Colonic mucosa (tissue), 1 donor: ENCODE measurements around a stretch of chr11.

- PRO-cap = no peak
Measured at GRCh38 chr11:112266356-112266940, 5.8 kb upstream of the PLET1 start.

DNA sequence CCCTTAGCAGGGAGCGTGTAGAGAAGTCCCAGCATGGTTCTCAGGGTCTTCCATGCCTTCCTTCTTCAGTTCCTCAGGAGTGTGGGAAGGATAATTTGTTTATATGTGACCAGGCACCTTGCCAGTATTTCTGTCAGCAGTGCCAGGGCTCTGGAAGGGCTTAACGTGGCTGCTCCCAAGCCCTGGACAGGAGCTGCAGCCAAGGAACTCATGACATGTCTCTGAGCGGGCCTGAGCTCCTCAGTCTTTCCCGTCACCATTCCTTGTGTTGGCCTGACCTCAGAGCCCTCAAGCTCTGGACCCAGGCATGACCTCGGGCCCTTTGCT is 264.0 kb upstream of the PLET1 start:
- PRO-cap = no peak

DNA sequence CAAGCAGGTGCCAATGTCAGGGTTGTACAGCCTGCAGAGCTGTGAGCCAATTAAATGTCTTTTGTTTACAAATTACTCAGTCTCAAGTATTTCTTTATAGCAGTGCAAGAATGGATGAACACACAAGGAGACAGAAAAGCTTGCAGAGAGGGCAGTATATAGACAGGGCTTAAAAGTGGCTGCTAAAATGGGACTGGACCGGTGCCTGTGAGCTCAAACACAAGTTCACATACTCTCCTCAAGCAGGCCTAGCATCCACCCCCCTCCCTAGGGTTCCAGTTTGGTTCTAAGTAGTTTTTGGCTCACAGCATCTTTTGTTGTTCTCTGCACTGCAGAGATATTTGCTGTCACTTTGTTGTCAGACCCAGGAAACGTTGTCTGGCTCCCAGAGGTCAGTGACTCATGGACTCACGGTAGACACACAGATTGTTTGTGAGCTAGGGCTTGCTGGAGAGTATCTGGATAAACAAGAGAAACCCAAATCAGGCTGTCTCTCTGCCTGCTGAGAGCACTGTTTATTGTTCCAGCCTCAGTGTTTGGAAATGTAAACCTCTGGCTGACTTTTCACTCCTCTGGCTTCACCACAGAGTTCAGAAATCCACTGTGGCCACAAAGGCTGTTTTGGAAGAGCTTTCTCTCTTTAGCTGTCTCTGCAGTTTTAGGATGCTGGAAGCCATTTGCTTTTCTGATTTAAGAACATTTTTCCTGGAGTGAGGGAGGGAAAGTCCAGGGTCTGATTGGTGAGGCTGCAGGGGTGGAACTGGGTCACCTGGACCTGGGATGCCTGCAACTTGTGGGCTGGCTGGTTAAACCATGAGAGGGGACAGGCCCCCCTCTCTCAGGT is 303.7 kb upstream of the PLET1 start:
- PRO-cap = no peak

DNA sequence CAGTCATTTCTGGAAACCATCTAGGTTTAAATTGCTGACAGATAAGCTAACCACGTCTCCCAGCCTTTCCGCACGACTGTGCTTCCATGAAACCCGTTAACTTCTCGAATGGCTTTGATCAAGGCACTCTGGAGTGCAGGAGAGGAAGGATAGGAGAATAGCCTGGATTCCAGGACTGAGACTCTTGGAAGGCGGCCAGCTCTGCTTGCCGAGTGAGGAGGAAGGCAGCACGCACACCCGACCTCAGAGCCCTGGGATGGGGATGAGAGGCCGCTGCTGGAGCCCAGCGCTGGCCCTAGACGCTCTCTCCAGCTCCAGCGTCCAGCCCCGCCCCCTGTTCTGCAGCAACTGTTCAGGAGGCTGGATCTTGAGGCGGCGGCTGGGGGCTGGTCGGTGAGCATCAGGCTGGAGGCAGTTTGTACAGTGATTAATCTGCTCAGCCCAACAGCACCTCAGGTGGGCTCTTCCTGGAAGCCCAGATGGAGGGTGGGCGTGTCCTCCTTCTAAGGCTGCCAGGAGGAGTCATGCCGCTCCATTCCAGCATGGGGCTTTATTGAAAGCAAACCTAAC is 176.6 kb upstream of the NCAM1 start:
- PRO-cap = no peak

DNA sequence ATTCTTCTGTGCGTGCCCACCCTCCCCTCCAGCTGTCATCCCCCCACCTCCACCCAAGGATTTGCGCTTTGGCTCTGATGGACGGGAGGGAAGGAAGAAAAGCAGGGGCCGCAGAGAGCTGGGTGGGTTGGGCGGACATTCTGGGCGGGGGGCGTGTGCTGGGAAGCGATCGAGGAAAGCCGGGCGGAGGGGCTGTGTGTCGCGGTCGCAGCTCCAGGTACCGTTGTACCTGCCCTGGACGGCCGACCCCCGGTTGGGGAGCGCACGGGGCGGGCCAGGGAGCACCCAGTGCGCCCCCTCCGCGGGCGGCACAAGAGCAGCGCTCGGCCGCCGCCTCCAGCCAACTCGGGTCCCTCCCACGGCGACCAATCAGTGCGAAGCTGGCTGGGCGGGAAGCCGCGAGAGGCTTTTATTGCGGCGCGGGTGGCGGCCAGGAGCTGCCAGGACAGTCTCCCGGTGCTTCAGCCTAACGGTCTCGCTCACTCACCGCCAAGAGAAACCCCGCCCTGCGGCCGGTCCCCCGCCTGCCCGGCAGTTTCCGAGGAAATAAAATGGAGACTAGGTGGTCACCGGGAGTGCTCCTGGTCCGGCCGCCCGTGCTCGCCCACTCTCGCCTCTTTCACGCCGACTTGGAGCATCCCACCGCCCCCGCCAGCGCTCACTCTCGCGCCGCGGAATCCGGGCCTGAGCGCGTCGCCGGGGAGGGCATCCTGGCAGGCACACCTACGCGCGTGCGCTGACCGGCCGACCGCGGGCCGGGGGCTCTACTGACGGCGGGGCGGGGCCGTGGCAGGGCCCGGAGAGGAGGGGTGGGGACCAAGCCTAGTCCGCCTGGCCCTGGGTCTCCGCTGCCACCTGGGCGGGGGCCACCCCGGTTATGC is 1.7 kb downstream of the NCAM1 start:
- PRO-cap = unidirectional peak, plus-strand start at position 195 of the sequence; bidirectional peak, plus-strand start at position 412 of the sequence, minus-strand start at position 312 of the sequence

GRCh38 chr11:113109300-113109547 is 148.0 kb downstream of the NCAM1 start:
- PRO-cap = no peak

DNA sequence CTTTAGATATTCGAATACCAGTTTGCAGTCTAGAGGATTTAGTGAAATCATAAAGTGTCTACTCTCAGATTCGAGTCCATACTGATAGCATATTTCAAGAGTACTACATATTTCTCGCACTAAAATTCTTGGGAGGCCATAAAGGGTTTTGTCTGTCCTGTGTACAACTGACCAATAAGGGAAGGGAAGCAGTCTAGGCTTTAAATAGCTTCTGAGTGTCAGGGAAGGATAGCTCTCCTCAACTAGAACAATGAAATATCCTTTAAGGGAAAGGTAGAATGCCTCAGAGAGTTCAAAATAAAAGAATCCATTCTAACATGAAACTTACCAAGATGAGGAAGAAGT is 2.6 kb downstream of the USP28 start:
- PRO-cap = no peak

DNA sequence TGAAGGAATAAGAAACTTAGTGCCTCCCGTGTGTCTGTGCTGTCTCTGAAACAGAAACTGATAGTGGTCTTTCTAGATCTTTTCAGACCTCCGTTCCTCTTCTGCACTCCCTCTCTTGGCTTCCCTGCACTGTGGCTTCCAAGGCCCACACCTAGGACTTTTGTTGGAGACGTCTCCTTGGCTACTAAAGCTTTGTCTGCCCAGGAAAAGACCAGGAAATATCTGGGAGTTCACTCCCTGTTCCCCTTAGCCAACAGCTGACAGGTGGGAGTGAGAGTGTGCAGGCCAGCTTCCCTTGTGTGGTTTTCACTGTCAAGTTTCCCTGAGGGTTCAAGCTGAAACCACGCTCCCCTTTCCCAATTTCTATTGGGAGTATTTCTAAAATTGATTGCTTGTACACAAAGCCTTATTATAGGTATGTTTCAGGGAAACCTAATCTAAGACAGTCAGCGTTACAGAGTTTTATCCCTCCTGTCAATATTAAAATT is 10.0 kb upstream of the HTR3B start:
- PRO-cap = no peak

DNA sequence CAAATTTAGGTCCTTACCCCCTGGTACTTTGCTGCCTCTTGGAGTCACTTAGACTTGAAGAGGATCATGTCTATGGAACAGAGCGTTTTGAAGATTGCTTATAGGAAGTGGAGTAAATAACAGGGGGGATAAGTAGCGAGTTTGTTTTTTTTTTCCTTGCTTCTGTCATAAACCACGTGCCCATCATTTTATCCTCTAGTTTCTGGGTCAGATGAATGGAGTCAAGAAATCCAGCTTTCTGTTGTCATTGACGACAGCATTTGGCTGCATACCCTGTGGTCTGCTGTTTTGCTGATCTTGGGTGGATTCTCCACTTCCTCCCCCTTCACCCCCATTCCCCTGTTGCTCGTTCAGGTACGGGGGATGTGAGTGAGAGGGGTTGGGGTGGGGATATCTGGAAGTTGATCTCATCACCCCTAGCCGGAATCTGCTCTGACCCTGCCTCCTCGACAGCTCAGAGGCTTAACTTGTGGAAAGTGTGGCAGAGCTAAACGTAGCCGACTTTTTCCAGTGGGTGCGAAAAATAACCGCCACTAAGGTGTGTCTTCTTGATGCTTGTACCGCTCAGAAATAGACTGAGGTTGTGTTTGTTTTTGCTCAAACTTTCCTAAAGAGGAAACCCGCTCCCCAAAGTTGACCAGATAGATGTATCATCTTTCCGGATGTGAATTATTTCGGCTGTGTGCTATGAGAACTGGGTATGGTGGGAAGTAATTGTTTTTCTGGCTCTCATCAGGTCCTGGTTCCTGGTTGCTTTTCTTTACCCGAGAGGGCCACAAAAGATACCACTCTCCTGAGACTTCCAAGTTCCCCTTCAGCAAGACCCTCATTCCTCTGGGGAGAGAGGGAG is 6.5 kb downstream of the ZBTB16 start:
- PRO-cap = no peak

GRCh38 chr11:114073200-114074465 is 14.1 kb downstream of the ZBTB16 start:
- PRO-cap = no peak

- PRO-cap = no peak
Measured at GRCh38 chr11:114079494-114080007, 20.0 kb downstream of the ZBTB16 start.

- PRO-cap = no peak
Measured at GRCh38 chr11:114111386-114112245, 52.1 kb downstream of the ZBTB16 start.

DNA sequence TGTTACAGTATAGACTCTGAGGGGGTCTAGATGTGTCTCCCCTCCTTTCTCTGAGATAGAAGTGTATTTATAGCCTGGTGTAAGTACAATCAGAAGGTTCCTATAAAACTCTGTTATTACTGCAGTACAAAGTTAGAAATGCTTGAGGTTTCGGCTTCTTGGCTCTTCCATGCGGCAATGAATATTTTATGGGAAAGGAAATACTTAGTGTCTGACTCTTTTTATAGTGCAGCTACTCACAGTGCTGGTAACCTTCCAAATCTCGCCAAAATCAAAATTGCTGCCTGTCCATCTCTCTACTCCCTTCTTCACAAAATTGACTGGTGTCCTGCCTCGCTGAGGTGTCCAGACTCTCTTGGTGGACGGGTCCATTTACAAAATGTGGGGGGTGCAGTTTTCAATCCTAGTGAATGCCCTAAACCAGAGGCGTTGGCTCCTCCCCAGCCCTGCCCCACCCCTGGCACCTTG is 73.4 kb downstream of the ZBTB16 start:
- PRO-cap = no peak

DNA sequence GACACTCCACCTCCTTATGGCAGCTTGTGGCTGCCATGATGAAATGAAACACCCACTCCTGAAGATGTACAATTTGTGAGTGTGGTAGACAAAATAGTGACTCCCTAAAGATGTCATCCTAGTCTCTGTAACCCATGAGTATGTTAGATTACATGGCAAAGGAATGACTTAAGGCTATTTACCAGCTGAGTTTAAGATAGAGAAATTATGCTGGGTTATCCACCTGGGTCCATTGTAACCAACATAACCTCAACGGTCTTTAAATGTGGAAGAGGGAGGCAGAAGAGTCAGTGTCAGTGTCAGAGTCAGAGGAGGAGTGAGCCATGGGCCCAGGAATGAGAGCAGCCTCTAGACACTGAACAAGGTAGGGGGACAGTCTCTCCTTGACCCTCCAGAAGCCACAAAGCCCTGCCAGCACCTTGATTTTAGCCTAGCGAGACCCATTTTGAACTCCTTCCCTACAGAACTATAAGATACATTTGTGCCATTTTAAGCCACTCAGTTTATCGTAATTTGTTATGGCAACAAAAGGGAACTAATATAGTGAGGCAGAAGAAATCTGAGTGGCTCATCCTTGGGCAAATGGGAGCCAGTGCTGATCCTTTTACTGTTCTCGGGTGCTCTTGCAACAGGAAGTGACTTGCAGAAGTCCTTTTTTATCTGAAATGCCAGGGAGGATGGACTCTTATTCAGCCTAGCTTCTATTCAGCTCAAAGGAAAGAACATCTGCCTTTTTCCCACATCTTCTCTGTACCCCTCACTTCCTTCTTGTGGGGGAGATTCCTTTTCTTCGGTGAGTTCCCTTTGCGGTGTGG is 75.9 kb downstream of the ZBTB16 start:
- PRO-cap = no peak

DNA sequence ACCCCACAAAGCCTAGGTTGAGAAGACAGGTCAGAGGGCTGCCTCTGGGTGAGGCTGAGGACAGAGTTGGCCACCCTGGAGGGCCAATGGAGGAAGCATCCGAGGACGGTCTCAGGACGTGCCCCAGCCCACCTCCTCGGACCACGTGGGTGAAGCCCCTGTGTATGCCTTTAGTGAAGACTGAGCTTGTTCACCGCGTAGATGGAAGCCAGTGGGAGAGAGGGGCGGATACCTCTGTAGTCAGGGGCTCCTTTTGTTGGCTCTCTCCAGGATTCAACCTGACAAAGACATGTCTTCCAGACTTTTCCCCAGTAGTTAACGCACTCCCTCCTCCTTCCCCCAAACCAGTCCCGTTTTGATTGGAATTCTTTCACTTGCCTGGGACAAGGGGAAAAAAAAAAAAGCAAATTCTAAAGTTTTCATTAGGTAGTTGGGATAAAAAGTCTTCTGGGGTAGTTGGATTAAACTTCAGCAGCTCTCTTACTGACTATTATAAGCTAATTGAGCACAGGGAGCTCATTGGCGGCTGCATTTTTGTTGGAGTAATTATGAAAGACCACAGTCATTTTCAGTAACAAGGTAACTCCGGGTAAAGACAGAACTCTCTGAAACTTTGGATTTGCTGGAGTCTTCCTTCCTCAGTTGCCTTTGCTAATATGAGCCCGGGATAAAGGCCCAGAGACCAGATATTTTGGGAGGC is 110.9 kb downstream of the ZBTB16 start:
- PRO-cap = no peak

DNA sequence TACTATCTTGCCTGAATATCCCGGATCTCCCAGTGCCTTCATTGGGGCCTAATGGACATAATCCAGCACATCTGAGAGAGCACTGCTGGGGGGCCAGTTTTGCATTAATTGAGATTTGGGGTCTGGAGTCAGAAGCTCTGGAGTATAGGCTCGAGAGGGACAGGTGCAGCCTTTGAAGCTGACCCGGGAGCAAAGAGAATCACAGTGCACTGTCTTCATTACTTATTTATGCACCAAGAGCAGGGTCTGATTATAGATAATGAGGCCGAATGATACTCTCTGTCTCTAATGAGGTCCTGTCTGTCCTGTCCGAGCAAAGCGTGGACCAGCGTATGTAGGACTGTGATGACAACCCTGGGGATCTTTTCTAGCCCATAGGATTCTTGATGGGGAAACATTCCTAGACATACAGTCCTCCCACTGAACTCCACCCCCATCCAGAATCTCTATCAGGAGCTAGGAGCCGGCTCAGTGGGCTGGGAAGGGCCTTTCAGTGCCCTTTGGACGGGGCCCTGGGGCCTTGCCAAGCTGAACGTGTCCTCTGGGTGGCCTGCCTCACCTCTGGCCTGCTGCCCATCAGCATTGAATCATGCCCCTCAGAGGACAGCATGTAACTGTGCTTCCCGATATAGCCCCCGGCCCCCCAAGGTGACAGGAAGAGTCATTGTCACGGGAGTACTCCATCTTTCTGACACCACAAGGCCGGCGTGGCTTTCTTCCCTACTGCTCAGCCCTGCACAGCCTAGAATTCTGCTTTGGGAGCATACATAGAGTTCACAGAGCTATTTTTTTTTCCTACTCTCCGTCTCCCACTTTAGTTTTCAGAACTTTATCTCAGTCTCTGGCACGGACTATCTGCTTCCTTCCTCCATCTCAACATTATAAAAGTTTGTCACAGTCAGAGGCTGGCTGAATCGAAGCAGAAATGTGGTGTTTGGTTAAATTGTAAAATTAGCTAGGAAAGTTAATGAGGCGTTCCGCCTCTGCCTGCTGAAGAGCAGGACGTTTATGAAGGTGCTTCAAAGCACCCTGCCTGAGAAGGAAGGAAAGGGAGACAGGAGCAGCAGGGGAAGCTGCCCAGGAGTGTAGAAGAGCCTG is 111.8 kb downstream of the ZBTB16 start:
- PRO-cap = no peak

- PRO-cap = no peak
Measured at GRCh38 chr11:114172968-114173771, 113.7 kb downstream of the ZBTB16 start.

DNA sequence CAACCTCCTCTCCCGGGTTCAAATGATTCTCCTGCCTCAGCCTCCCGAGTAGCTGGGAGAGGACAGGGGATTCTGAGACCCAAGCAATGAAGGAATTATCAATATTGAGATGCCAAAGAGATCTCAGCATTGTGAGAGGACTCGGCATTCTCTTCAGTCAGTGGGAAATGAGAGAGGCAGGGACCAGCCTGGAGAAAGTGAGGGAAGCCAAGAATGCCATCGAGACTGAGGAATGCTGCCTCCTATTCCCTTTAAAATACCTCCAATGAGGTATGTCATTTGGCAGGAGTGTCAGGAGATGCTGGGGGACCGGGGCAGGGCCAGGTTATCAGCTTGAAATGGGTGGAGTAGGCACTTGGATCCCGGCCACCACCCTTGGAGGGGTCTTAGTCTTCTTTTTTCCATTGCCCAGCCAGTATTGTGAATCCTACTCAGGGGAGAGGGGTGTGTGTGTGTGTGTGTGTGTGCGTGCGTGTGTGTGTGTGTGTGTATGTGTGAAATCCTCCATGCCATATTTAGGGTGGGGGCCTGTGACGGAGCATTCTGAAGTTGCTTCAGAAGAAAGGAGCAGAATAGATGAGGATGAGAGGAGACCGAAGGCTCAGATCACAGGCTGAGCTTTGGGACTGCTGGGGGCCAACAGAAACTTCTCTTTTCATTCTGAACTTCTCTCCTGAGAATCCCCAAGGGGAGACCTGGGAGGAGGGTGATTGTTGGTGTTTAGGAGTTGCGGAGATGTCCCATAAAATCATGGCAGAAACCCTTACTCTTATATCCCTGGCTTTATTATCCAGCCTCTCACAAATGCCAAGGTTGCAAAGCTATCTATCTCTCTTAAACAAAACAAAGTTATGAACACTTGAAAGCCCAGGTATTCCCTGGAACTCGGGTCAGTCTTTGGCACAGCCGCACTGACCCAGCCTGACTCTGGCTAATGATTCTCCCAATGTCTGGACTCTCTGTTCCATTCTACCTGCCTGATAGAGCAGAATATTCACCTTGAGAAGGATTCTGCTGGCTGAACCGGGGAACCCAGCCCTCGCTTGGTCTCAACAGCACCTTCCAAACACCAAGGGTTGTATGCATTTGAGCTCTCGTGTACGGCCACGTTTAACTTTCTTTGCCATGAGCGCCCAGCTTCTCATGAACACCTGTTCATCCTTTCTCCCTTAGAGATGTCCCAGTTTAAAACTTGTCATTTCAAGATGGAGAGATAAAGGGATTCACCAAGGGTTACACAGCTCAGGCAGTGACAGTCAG is 116.5 kb downstream of the ZBTB16 start:
- PRO-cap = no peak

- PRO-cap = no peak
Measured at GRCh38 chr11:114196866-114197377, 99.3 kb upstream of the NNMT start.

- PRO-cap = no peak
Measured at GRCh38 chr11:114197378-114197655, 98.9 kb upstream of the NNMT start.